MCF 10A (cell line): Measurements from ENCODE around the gene SMAD2.

GRCh38 chr18:46334753-46335250 is 984 bp downstream of the RNF165 start:
- PRO-cap = no peak
- RRBS = 2% methylated on average over 3 of the region's 24 CpGs

DNA sequence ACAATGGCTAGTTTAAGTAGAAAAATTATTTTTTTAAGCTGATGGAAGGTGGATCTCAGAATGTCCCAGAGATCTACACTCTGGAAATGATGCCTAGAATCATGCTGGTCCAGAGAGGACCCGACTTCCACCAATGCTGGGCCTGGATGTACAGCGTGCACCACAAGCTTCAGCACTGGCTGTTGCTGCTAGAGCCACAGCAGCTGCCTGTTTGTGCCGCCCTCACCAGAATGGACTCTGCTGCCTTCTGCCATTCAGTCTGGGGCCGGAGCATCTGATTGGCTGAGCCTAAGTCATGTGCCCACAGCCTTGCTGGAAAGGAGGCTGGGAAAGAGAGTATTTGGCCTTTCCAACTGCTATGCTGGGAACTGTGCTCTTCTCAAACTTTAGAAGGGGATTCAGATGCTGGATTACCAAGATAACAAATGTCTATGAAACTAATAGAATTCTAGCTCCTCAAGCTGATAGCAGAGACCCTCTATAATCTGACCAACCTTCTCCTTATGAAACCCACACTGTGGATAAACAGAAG is 4.0 kb upstream of the LOXHD1 start:
- PRO-cap = no peak
- RRBS = no CpG with 5 or more reads among the region's 4 CpGs

GRCh38 chr18:46803312-46803992 is 46.6 kb upstream of the ST8SIA5 start:
- PRO-cap = no peak
- RRBS = no CpG with 5 or more reads among the region's 2 CpGs

DNA sequence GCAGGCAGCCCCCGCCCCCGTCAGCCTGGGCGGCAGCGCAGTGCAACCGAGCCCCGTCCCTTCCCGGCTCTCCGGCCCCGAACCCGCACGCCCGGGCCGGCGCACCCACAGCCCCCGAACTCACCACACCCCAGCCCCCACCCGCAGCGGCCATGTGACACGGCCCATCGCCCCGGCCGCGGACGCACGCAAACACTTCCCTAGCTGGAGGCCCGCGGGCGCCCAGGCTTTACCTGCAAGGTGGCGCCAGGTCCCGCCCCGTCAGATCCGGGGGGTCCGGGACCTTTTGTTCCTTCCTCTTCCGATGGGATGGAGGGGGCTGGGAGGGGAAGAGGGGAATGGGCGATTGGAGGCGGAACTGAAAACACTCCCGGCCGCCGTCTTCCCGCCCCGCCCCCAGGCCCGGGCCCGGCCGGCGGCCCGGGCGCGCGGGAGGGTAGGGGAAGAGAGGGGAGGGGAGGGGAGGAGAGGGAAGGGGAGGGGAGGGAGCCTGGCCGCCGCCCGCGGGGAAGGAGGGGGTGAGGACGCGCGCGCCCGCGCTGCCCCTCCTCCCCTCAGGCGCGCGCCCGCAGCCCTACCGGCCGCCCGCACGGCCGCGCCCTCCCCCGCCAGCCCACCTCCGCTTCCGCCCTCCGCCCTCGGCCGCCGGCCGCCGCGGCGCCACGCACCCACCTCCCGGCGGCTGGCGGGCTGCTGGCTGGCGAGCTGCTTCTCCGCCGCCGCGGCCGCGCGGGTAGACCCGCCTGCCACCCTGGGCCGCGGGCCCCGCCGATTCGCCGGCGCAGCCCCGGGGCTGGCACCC is at the start of gene SMAD2:
SMAD2 (minus strand) TSS at position 532 of the 802 bp plus-strand sequence.
- PRO-cap = bidirectional peak, plus-strand start at position 195 of the sequence, minus-strand start at position 122 of the sequence; bidirectional peak, plus-strand start at position 616 of the sequence, minus-strand start at position 400 of the sequence; bidirectional peak, plus-strand start outside the sequence, minus-strand start at position 753 of the sequence
- RRBS = 2% methylated on average over 35 of the region's 100 CpGs

- PRO-cap = no peak
- RRBS = no CpG with 5 or more reads among the region's 4 CpGs
These were observed 204.6 kb upstream of the SMAD2 start for GRCh38 chr18:48135013-48135522.

GRCh38 chr18:48446531-48446910 is 37.3 kb upstream of the ZBTB7C start:
- PRO-cap = no peak
- RRBS = no CpG with 5 or more reads among the region's 17 CpGs

GRCh38 chr18:48573493-48574066 is 34.7 kb downstream of the CTIF start:
- PRO-cap = no peak
- RRBS = no CpG with 5 or more reads among the region's 10 CpGs

DNA sequence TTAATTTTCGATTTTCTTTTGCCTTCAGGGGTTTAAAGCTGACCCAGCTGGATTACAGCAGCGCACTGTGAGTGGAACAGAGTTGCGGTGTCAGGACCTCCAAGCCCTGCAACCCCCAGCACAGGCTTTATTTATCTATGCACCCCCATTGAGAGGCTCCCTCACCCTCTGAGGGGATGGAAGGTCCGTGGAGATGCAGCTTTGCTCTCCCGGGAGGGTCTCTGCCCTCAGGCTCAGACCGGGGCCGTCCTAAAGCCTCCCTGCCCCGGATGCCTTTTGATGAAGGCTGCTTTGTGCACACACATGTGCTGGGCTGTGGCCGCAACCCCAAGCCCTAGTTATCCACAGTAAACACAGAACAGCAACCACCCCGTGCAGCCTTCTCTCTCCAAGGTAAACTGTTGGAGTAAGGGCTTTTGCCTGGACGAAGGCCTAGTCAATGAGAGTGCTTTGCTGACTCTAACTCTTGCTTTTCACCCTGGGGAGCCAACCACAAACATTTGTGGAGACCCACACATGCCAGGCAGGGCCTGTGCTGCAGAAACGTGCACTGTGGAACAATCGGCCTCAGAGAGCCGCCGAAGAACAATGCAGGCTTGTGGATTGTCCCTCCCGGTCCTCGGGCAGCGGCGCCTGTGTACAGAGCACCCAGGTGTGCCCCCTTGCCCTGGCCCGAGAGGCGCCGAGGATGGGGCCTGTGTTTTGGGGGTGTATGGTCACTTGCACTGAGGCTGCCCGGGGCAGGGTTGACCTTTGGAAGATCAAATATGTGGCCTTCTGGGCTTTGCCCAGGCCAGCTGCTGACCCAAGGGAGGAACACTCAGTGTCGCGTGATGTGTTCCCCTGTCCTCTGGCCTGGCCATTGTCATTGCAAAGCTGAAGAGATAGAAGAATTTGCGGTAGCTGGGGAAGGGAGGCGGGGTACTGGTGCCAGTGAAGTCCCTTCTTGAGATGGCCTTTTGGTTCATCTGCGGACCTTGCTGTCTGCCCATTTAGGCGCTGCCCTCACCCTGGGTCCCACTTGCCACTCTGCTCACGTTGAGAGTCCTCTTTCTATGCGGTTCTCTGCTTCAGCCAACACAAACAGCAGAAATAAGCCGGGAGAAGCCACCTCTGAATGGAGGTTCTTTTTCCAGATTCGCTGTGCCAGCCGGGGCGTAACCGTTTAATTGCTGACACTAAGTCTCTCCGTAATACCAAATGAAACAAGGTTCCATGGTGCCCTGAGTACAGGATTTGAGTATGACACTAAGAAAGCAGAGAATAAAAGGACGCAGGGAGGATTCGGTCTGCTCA is 37.1 kb downstream of the CTIF start:
- PRO-cap = no peak
- RRBS = no CpG with 5 or more reads among the region's 39 CpGs

DNA sequence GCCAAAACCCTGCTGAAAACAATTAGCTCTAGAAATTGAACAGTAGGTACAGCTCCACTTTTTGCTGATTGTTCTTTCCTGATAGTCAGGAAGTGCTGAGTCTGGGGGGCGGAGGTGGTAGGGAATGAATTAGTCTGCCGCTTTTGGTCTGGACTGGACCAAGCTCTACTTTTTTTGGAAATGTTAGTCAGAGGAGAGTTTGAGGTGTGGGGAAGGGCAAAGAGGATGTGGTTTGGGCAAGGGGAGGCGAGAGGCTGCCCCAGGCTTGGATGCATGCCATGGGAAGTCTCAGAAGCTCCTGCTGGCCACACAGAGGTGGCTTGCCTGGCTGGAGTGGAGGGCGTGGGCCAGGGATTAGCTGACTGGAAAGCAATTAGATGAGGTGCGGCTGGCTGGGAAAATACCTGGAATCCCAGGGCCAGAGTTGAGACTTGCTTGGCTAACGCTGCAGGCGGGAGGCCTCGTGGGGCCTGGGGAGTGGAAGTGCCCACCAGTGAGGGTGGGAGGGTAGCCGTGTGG is 117.9 kb downstream of the SMAD7 start:
- PRO-cap = bidirectional peak, plus-strand start at position 403 of the sequence, minus-strand start at position 174 of the sequence
- RRBS = no CpG with 5 or more reads among the region's 9 CpGs

DNA sequence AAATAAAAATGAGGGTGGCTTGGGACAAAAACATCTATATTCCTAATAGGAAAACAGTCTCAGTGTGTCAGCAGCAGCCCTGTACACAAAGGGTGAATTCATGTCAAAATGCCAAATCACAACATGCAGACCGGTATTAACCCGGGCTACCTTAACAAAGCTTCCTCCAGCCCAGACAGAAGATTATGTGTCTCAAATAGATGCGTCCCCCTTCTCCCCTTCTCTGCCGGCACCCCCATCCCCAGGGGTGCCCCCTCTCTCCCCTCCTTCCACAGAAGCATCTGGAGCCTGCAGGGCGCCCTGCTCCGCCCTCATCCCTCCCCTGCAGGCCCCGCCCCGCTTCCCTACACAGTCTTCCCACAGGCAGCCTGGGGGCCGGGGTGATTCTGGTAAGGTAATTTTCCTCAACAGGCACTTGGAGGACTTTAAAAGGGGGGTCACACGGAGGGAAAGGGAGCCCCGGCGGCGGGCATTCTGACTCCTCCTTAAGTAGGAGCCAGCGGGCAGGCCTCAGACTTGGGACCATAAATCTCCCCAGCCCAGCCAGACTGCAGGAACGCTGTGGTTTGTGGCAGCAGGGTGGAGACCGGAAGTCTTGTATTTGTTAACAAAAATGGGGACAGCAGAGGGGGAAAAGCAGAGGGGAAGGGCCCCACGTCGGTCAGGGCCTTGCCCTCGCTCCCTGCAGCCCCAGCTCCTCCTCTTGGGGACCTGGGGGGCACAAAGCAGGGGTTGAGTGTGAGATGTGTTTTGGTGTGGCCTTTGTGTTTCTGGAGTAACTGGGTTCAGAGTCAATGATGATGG is 28.0 kb downstream of the SMAD7 start:
- PRO-cap = no peak
- RRBS = 20% methylated on average over 6 of the region's 19 CpGs

- PRO-cap = no peak
- RRBS = no CpG with 5 or more reads among the region's 26 CpGs
These were observed 16.9 kb downstream of the SMAD7 start for GRCh38 chr18:48933554-48934633.

DNA sequence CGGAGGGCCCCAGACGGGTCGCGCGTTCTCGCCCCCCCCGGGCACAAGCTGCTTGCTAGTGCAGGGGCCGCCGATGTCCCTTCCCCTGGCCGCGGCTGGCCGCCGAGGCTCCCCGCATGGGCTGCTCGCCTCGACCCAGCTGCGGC is 679 bp upstream of the SMAD7 start:
- PRO-cap = no peak
- RRBS = 0% methylated on average over 6 of the region's 17 CpGs

DNA sequence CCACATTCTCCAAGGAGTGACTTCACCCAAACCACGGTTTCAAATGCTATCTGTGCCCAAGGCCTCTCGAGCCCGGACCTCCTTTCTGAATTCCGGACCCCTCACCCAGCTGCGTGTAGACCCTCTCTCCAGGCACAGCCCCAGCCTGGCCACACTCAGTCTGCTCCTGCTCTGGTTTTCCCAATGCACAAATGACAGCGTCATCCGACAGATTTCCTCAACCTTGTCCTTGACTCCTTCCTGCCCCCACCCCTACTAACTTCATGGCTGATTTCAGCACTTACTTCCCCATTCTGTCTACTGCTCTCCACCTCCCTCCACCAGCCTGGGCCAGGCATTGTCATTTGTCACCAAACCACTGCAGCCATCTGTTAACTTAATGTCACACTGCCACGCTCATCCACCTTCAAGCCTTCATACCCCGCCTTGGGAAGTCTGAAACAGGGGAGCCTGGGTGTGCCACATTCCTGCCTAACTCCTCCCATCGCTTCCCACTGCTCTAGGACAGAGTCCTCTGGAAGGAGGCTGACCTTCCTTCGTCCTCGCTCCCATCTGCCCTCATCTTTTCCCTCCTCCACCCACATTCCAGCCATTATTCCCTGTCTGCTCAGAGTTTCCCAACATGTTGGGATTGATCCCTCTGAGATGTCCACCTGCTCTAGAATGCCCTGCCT is 42.0 kb upstream of the SMAD7 start:
- PRO-cap = no peak
- RRBS = no CpG with 5 or more reads among the region's 12 CpGs

DNA sequence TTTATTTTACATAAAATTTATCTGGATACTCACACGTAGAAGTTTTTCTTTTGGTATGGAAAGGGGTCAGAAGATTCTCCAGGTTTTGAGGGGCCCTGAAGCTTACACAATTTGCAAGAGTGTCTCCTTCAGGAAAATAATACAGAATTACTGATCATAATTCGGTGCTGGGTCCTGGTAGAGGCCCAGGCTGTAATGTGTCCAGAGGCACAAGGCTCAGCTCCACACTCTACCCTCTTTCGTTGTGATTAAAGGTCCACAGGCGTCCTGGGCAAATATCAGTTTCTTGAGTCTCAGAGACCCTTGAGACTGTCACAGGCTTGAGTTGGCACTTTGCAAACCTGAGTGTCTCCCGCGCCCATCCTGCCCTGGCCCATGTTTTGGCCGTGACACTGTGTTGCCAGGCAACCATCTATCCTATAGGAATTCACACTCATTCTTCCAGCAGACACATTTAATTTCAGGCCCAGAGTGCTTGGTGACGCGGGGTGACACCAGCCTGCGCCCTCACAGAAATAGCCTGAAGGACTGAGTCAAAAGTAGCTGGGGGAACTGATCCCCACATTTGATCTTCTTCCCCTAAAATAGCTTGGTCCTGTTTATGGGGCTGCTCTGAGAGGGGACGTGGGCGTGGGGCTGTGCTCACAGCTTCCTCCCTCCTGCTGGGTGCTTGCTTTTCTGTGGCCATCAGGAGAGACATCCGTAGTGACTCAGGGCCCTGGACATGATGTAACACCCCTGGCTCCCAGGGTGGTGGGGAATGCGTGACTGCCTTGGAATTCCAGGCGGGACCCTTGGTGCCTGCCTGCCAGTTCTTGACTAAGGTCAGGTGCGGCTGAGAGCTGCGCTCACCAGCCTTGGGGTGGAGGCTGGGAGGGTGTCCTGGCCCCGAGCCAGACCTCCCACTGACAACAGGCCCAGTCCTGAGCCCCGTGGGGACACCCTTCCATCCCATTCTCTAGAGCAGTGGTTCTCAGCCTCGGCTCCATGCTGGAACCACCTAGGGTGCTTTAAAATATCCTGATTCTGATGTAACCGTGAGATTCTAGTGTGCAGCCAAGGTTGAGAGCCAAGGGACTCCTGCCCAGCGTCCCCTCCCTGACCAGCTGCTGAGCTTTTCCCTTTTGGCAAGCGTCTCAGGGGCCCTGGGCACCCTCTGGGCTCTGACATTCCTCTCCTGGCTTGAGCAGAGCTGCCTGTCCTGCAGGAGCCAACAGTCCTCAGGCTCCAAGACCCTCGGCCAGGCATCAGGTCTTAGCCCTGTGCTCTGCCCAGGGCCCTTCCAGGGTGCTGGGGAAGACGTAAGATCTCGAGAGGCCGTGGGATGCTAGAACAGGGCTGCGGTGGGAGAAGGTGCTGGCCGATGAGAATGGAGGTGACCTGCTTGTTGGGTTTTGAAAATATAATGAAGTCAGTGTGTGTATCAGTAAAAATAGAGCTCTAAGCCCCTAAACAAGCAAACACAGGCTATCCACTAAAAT is 47.4 kb upstream of the SMAD7 start:
- PRO-cap = bidirectional peak, plus-strand start at position 469 of the sequence, minus-strand start at position 335 of the sequence; bidirectional peak, plus-strand start at position 822 of the sequence, minus-strand start at position 680 of the sequence
- RRBS = no CpG with 5 or more reads among the region's 29 CpGs

- PRO-cap = no peak
- RRBS = no CpG with 5 or more reads among the region's 8 CpGs
These were observed 1.7 kb downstream of the RPL17 start for GRCh38 chr18:49490542-49491021.

GRCh38 chr18:49618916-49619462 is 57.1 kb downstream of the LIPG start:
- PRO-cap = no peak
- RRBS = no CpG with 5 or more reads among the region's 8 CpGs

GRCh38 chr18:49638243-49638952 is 76.5 kb downstream of the LIPG start:
- PRO-cap = no peak
- RRBS = no CpG with 5 or more reads among the region's 4 CpGs

DNA sequence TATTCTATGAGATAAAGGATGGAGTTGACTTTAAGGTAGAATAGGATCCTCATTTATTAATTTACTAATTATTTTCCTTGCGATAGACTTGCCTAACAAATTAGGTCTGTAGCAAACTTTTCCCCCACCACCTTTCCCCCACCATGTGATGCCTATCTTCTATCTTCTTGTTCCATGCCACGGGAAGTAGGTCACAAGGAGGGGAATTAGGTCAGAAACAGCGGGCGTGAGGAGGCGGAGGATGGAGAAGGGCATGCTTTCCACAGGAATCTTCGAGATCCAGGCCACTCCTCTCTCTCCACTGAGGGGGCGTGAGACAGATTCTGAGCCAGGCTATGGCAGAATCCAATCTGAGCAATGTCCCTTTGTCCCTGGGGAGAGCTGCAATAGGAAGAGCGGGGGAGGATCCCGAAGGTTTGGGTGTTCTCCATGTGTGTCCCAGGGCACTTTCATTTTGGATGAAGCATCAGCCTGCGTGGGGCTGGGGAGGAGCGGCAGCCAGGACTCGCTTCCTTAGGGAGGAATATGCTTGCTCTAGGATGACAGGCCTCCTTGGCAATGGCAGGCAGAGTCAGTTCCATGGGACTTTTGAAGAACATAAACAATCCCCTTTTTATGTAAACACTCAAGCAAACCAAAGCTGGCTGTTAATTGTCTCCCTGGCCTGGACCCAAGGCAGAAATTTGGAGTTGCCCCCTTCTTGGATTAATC is 84.0 kb downstream of the LIPG start:
- PRO-cap = no peak
- RRBS = no CpG with 5 or more reads among the region's 12 CpGs

GRCh38 chr18:49938823-49939148 is 125.5 kb upstream of the ACAA2 start:
- PRO-cap = no peak
- RRBS = no CpG with 5 or more reads among the region's 2 CpGs

DNA sequence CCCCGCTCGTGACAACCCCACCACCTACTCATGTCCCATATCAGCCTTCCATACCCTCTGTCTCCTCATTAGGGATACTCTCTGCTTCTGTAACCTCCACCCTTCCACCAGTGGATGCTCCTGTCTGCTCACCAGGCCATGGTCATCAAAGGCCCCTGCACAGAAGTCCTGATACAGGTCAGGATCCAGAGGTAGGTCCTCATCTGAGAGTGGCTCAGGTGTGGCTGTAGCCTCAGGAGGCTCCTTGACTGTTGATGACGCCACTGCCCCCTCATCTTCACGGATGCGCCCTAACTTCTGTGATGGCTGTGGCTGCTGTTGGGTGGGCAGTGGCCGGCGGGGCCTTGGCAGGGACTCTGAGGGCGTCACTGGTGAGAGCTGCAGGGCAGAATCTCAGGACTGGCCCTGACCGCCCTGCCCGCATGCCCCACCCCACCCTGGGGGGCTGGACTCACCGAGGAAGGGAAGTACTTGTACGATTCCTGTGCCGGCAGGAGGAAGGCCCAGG is 2.6 kb downstream of the CXXC1 start:
- PRO-cap = no peak
- RRBS = no CpG with 5 or more reads among the region's 13 CpGs